UCH-1 (cell line): ENCODE data around the gene C4orf3.

DNA sequence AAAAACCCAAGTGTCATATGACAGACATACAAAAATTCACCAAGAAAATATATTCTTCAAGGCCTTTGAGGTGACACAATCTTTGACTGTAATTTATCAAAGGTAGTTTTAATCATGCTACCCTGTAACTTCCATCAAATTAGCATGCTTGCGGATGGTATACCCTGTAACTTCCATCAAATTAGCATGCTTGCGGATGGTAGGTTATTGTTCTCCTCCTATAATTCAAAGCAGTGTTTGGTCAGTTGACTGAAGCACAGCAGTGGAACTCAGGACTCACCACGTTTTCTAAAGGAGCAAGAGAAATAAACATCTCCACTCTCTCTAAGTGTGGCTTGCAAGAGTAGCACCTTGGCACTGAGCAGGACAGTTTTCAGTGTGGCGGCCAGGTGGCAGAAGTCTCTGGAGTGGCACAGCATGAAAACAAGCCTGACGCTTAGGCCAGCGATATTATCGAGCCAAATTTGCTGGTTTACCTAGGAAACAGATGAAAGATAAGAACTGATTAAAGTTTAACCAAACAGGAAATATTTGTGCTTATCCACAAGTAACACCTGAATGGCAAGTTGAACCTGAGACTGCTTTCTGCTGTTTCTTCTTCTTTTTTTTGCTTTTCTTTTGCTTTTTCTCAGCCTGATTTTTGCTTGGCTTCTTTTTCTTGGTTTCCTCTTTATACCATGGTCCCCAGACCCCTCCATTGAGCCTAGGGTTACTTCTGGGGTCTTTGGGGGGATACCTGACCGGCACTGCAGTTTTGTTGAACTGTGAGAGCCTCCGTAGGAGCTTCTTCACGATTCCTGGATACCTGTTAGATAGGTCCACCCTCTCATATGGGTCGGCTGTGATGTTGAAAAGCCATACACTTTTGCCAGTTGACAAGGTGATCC is 77.5 kb downstream of the ARSJ start:
- RRBS = no CpG with 5 or more reads among the region's 11 CpGs

- RRBS = no CpG with 5 or more reads among the region's 3 CpGs
Measured at GRCh38 chr4:113959115-113959781, 20.2 kb downstream of the ARSJ start.

DNA sequence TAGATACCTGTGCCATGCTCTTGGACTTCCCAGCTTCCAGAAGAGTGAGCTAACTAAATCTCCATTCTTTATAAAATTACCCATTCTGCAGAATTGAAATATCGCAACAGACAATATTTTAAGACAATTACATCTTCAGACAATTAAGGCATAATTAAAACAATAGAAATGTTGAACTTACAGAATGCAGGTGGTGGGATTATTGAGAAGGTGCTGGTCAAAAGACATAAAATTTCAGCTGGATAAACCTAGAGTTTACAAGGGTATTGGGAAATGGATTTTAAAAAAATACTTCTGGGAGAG is 107.1 kb upstream of the UGT8 start:
- RRBS = no CpG with 5 or more reads among the region's 1 CpG

- RRBS = no CpG with 5 or more reads among the region's 2 CpGs
Measured at GRCh38 chr4:114494166-114494715, 104.4 kb upstream of the UGT8 start.

DNA sequence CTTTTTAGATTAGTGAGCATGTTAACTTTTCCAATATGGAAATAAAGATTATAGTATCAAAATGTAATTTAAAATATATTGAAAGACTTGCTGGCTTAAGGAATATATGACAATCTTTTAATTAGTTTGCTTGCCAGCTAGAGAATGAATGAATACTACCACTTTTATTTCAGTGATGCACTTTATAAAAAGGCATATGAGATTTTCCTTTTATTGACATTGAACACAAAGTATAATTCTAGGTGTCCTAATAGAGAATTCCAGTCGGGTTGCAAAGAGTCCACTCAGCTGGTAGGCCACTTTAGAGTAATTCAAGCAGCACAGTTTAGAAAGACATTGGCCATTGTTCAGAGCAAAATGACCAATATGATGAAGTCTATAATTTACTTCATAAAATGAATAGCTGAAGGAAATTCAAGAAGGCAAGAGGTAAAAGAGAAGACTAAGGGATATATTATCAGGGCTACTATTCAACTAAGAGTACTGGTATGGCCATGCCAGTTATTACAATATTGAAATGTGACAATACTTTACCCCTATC is 85.0 kb downstream of the NDST3 start:
- RRBS = no CpG with 5 or more reads among the region's 1 CpG

DNA sequence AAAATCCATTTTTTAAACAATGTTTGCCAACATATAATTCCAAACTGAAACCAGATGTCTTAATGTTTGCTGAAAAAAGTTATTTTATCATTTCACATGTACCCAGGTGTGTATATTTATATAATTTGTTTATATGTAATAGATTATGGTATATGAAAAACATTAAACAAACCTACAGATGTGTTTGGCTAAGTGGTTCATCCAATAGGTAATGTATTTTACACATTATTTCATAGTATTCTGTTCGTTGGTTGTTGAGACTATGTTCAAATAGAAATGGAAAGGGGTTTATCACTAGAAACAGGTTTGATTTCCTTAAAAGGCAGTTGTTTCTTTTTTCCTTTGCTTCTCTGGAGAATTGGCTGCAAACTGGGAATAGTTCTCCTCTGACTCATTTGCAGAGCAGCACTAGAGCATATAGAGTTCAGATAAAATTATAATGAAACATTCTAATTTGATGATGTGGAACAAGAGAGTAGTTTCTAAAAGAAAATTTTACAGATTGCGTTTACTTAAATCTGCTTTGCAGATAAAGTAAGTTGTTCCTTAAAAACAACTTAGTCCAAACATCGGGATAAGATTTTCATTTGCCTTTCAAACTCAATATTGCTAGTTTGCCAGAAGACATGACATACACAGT is 29.6 kb downstream of the SYNPO2 start:
- RRBS = no CpG with 5 or more reads among the region's 3 CpGs

- RRBS = no CpG with 5 or more reads among the region's 5 CpGs
Measured at GRCh38 chr4:118968743-118969040, 80.0 kb downstream of the SYNPO2 start.

DNA sequence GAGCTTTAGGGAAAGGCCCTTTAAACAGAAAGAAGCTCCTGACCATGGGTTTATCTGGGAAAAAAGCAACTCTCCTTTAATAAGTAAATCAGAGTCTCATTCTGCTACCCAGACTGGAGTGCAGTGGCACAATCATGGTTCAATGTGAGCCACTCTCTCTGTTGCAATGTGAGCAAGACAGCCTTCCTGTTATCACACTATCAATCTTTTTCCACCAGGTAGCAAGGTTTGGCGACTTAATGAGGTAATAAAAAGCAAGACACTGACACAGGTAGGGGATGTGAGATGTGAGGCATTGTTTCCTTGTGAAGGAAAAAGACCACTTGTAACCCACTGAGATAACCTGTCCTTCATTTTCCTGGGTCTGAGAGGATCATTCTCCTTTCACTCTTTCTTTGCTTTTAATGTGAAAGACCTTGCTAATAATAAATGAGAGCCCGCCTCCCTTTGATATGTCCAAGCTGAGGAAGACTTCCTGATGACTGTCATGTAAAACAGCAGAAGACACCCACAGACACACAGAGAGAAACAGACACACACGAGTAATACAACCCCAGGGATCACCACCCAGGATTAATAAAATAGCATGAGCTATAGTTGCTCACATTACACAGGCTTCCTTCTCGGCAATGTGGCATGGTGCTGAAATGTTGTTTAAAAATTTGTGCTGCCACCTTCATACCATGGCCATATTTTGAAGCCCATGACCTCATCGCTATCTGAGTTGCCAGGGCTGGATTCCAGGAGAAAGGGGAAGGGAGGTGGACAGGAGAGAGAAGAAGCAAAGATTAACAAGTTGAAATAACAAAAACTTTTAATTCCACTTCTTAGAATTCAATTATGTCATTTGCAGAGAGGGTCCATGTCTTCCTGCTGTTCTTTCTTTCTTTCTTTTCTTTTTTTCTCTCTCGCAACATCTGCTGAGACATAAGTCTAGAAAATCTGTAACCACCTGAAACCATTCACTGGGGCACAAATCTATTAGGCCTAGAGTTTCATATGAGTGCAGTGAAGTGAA is 111.6 kb downstream of the SYNPO2 start:
- RRBS = no CpG with 5 or more reads among the region's 6 CpGs

GRCh38 chr4:119025348-119025787 is 110.3 kb upstream of the MYOZ2 start:
- RRBS = no CpG with 5 or more reads among the region's 5 CpGs

GRCh38 chr4:119035028-119035341 is 100.6 kb upstream of the MYOZ2 start:
- RRBS = no CpG with 5 or more reads among the region's 4 CpGs

GRCh38 chr4:119040676-119041213 is 94.9 kb upstream of the MYOZ2 start:
- RRBS = no CpG with 5 or more reads among the region's 2 CpGs

GRCh38 chr4:119046365-119046773 is 89.3 kb upstream of the MYOZ2 start:
- RRBS = no CpG with 5 or more reads among the region's 4 CpGs

DNA sequence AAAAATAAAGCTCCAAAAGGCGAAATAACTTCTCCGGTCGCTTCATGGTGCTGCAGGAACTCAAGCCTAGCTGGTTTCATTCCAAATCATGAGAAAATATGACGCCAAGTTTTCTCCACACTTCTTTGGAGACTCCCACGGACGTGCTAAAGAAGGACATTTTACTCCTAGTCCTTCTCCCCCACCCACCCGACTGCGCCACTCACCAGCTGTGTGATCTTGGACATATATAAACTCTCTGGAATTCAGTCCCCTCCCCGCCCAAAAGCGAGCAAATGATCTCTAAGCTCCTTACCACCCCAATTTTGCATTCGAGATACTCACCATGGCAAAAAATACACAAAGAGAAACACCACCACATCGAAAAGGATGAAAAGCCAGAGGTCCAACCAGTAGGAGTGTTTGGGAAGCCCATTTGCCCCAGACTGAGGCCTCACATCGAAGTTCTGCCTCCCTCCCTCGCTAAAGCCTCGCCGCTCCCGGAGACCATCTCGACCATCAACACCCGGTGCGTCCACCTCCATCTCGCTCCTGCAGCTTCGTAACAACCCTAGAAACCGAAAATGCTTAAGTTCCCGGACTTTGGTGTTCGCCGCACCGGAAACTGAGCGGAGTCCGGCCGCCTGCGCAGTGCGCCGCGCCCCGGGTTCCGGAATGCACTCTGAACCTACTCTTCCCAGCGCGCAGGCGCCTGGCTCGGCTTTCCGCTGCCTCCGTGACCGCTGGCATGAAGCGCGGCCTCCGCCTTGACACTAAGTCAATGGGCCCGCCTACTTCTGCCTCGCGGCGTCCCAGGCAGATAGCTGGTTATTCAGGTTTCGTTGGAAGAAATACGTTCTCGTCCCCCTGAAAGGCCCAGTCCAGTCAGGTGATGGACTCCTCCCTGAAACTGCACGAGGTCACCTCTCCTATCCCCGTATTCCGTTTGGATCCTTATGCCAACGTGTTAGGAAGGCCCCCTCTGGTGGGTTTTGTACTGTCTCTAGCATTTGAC is at the start of gene C4orf3:
Gene C4orf3, minus strand, starts transcription at position 634 of the 994 bp plus-strand sequence.
- RRBS = 3% methylated on average over 6 of the region's 57 CpGs

DNA sequence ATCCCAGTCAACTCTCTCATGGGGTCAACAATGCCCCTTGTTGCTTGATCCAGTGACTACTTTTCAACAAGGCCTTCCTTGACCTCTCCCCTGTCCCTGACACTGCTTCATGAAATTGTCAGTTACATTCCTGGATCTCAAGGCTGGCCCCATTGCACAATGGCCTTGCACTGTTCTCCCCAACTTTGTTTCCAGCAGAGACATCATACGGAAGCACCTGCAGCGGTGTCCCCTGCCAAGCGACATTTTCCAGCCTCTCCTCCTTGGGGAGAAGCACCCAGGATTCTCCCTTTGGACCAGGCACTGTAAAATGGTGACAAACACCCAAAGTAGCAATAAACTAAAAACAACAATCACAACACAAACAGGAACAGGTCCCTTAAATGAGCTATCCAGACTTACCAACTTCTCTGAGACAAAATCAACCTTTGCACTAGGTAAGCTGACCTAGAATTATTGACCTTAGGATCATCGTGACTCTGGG is 166.9 kb downstream of the PRDM5 start:
- RRBS = no CpG with 5 or more reads among the region's 4 CpGs

- RRBS = 56% methylated on average over 2 of the region's 12 CpGs
Measured at GRCh38 chr4:121057115-121058103, 14.9 kb downstream of the NDNF start.

- RRBS = no CpG with 5 or more reads among the region's 4 CpGs
Measured at GRCh38 chr4:121667922-121668504, 28.8 kb downstream of the ANXA5 start.

- RRBS = no CpG with 5 or more reads among the region's 2 CpGs
Measured at GRCh38 chr4:121669472-121669785, 27.4 kb downstream of the ANXA5 start.

- RRBS = no CpG with 5 or more reads among the region's 4 CpGs
Measured at GRCh38 chr4:121785338-121785802, 15.8 kb upstream of the EXOSC9 start.

DNA sequence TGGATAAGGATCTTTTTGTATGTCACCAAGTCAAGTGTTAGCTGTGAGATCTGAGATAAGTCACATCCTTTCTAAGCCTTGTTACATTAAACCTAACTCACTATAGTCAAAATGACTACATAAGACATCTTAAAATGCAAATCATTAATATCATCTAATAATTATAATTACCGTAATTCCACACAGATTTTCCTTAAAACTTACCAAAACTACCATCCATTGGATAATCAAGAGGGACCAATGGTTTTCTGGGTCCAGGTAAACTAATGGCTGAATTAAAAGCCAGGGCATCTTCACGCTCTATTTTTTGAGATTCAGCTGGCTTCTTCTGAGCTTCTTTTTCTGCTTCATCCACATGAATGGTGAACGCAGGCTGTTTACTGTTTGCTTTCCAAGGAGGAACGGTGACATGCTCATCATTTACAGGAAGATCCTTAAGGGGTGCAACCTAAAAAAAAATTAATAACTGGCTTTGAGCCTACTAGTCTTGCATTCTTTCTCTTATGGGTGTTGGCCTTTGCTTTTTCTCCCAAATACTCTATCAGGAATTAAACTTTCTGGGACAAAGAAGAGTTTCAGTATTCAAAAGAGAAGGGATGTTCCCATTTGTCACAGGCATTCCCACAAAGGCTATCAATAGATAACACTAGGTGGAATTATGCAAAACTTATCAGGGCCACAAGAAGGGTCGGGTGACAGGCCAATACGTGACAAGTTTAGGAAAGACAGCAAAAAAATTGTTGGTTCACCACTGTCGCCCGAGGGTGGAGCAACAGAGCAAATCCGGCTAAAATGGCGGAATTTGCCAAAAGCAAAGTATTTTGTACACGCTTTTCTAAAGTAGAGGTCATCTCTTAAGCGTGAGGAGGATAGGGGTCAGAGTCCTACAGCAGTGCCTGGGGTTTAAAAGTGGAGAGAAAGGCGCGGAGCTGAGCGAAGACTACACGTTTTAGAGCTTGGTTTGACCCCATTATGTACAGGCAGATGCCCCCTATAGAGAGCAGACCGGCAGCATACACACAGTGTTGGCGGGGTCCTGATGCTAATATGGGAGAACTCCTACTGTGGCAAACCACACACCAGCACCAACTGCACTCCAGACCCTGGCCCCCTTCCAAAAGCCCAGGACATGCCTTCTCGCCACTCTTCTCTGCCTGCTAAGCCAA is 1.1 kb downstream of the CCNA2 start:
- RRBS = no CpG with 5 or more reads among the region's 19 CpGs